ENCODE measurements around a stretch of chr1.

DNA sequence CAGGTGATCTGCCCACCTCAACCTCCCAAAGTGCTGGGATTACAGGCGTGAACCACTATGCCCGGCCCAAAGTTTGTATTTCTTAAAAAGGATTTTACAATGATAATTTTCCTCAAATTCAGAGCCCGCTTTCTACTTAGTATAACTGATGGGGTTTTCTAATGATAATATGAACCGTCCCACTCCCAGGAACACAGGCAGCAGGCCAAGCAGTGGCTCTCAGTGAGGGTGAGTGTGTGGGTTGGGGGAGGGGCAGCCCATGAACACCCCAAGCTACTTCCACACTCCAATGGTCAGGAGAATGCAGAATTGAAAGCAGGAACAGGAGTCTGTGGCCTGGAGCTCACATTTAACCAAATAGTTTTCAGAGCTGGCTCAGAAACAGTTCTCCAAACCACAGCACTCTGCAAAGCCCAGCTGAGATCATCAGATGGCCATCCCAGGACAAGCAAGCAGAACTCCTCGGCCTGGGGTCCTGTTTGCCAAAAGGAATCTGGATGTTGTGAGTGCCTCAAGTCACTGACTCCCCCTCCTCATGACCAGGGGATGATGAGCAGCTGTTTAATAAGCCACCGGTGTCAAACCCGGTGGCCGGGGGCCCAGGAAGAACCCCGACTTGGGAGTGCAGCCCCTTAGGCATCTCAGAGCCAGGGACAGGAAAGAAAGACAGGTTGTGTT, 20.2 kb downstream of the DEGS1 start:
- PRO-cap = no peak
- RAMPAGE, long total RNA, 4 experiments = no peak in any of the 4 experiments

- PRO-cap = no peak
- RAMPAGE, long total RNA, 4 experiments = no peak in any of the 4 experiments
Measured at GRCh38 chr1:224213203-224213959, 30.3 kb downstream of the DEGS1 start.

DNA sequence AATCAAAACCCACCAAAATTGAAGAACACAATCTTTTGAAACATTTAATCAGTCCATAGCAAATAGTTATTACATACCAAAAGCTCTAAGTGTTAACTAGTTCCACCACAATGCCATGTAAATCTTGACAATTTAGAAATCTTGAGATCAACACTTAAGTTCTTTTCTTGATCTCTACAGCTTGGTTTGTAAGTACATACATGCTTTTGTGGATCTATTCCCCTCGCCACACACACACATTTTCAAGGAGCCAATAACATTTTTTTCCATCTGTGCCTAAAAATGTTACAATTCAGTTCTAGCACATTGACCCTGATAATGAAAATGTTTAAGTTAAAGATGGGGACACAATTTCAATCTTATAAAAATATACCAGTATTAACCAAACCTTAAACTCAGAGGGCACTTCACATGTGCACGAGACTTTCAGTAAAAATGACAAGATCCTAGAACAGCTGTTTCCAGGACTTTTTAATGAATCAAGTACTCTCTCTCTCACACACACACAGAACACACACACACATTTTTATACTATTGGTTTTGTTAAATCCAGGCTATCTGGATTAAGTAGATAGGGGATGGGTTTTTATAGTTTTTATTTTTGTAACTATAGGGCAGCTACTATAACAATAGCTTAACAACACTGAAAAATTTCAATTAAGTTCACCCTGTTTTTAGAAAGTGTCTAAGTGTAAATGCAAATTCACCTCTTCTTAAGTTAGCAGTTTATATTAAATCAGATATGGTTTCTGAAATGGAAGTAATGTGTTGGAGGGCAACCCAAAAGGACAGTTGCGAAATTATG, 29.0 kb downstream of the CNIH4 start:
- PRO-cap = no peak
- RAMPAGE, long total RNA, 4 experiments = no peak in any of the 4 experiments

DNA sequence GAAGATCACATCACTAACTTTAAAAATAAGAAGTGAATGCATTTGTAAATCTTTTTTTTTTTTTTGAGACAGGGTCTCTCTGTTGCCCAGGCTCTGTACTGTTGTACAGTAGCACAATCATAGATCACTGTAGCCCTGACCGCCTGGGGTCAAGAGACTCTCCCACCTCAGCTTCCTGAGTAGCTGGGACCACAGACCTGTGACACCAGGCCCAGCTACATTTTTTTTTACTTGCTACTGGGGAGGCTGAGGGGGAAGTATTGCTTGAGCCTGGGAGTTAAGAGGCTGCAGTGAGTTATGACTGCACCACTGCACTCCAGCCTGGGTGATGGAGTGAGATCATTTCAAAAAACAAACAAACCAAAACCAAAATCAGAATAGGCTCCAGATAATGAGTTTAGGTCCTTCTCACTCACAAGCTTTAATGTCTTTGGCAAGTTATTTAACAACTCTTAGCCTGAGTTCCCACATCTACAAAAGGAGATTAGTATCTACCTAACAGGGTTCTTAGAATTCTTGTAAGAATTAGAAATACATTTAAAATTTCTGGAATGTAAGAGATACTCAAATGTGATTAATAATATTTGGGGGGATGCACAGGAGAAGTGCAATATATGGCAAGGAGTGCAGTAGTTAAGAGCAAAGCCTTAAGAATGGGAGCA, 22.8 kb downstream of the WDR26 start:
- PRO-cap = no peak
- RAMPAGE, long total RNA, 4 experiments = no peak in any of the 4 experiments

- PRO-cap = no peak
- RAMPAGE, long total RNA, 4 experiments = no peak in any of the 4 experiments
Measured at GRCh38 chr1:224505855-224506119, 71.2 kb upstream of the WDR26 start.

DNA sequence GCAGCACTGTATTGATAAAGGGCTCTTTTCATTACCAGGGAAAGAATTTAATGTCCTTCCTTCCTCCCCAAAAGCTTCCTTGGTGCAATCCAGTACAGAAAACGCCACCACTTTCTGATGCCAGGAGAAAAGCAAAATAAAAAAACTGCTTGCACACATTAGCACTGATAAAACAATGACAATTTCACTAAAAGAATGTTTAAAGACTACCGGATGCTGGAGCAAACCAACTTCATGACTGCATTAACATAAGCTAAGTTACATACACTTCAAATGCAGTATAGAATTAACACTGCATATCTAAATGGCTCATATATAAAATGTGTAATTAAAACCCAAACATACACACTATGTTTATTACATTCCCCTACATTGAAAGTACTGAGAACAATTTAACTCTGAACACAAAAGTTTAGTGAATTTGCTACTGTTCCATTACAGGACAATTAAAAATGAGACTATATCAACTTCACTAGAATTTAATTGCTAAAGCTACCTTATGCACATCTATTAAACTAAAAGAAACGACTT, 26.2 kb downstream of the LBR start:
- PRO-cap = no peak
- RAMPAGE, long total RNA, 4 experiments = no peak in any of the 4 experiments

- PRO-cap = no peak
- RAMPAGE, long total RNA, 4 experiments = no peak in any of the 4 experiments
Measured at GRCh38 chr1:225449113-225449819, 21.4 kb upstream of the LBR start.

- PRO-cap = no peak
- RAMPAGE, long total RNA, 4 experiments = no peak in any of the 4 experiments
Measured at GRCh38 chr1:225460020-225460592, 32.3 kb upstream of the LBR start.

GRCh38 chr1:225512582-225513242, 84.9 kb upstream of the LBR start:
- PRO-cap = no peak
- RAMPAGE, long total RNA, 4 experiments = start-site peak on the minus strand in 1 of 4 experiments, at chr1:225512874-225512977 at its widest, 61 reads per replicate

DNA sequence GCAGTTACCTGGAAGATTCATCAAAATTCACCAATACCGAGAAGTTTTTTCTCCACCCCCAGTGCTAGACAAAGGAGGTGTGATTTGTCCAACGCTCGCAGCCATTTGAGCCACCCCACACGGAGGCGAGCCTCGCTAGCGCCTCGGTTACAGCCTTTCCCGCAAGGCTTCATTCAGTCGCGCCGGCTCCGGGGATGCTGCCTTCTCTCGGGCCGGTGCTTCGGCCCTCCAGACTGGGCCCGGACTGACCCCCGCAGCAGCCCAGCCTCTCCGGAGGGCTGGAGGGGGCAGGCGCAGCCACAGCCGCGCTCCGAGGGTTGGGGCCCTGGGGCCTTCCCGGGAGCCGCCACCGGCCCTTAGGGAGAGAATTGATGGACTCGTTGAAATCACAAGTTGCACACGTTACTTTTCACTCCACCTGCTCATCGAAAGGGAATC, 24.4 kb upstream of the ENAH start:
- PRO-cap = no peak
- RAMPAGE, long total RNA, 4 experiments = no peak in any of the 4 experiments

DNA sequence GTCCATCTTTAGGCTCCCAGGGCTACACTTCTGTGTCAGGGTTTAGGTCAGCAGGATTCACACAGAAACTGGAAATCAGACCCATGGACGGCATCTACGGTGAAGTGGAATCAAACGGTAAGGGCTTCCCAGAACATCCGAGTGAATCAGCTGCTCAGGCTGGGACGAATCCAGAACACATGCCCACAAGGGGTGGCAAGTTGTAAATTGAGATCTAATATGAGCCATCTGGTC, 10.8 kb upstream of the SRP9 start:
- PRO-cap = no peak
- RAMPAGE, long total RNA, 4 experiments = no peak in any of the 4 experiments

- PRO-cap = no peak
- RAMPAGE, long total RNA, 4 experiments = no peak in any of the 4 experiments
Measured at GRCh38 chr1:225822296-225823145, 12.6 kb downstream of the EPHX1 start.

- PRO-cap = no peak
- RAMPAGE, long total RNA, 4 experiments = no peak in any of the 4 experiments
Measured at GRCh38 chr1:225855870-225856310, 26.3 kb downstream of the TMEM63A start.

DNA sequence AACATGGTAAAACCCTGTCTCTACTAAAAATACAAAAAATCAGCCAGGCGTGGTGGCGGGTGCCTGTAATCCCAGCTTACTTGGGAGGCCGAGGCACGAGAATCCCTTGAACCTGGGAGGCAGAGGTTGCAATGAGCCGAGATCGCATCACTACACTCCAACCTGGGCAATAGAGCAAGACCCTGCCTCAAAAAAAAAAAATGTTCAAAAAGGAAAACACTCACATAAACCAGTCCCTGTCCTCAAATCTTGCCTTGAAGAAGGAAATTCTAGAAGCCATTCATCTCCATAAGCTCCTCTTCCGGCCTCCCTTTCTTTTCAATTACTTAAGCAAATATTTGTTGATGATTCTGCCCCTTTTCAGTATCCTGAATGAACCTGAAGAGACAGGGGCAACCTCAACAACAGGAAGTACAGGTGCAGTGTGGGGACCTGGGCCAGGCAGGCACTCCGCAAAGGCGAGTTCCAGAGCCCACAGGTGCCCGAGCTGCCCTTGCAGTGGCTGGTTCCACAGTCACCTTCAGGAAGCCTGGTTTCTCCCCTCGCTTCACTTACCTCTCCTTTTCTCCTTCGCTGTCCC, 8.8 kb upstream of the LEFTY1 start:
- PRO-cap = no peak
- RAMPAGE, long total RNA, 4 experiments = no peak in any of the 4 experiments

DNA sequence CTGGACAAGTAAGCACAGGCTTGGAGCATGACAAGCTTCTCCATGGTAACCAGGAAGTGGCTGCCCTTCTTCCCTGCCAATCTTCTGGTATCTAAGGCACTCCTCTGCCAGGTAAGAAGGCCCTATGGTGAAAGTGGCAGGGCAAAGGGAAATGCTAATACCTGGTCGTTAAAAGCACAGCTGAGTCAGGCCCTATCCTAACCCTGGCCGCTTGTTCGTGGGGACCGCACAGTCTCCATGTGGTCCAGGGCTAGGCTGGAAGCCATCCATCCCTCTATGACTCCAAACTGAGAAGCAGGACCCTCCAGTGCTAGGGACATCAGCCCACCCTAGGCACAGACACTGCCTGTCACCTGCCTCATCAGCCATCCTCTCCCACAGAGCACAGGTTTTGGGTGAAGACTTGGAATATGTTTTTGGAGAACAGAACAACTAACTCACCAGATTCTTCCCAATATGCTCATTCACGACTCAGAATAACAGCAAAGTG, 1.4 kb downstream of the PYCR2 start:
- PRO-cap = no peak
- RAMPAGE, long total RNA, 4 experiments = no peak in any of the 4 experiments

DNA sequence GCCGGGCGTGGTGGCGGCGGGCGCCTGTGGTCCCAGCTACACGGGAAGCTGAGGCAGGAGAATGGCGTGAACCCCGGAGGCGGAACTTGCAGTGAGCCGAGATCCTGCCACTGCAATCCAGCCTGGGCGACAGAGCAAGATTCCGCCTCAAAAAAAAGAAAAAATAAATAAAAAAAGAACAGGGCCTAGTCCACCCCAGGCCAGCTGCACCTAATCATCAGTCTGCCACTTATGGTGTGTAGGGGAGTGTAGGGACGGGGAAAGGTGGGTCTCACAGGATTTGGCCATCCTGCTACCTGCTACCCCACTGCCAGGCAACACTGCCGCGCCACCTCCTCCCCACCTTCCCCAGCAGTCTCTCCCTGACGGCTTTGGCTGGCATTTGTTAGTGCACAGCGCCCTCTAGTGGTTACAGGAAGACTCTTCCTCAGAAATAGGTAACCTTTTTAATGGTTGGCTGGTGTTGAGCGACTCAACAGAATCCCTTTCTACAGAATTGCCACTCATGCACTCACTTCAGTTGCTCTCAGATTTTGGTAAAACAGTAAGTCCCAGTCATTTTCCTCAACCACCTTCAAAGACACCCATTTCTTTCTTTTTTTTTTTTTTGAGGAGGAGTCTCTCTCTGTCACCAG, 23.3 kb downstream of the SDE2 start:
- PRO-cap = no peak
- RAMPAGE, long total RNA, 4 experiments = no peak in any of the 4 experiments

GRCh38 chr1:226034354-226035005, 28.0 kb upstream of the H3-3A start:
- PRO-cap = no peak
- RAMPAGE, long total RNA, 4 experiments = no peak in any of the 4 experiments

DNA sequence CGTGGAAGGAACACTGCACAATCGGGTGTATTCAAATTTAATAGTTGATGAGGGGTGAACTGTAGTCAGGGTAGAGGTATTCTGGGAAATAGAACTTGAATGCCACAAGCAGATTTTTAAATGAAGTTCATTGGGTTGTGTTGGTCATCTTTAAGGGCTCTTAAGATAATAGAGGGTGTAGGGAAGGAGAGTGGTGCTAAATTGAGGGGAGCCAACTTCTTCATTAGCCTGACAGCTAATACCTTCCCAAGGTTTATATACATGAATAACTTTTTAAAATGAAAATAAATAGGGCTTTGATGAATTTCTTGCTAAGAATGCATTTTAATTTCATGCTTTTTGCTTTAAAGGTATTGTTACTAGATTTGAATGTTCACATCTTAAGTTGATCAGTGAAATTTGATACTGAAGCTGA, 2.6 kb downstream of the H3-3A start:
- PRO-cap = no peak
- RAMPAGE, long total RNA, 4 experiments = no peak in any of the 4 experiments

GRCh38 chr1:226072405-226073071, 10.0 kb downstream of the H3-3A start:
- PRO-cap = no peak
- RAMPAGE, long total RNA, 4 experiments = no peak in any of the 4 experiments

GRCh38 chr1:226109465-226110068, 47.1 kb downstream of the H3-3A start:
- PRO-cap = bidirectional peak, plus-strand start at chr1:226109998, minus-strand start at chr1:226110207
- RAMPAGE, long total RNA, 4 experiments = no peak in any of the 4 experiments